Peritoneum (tissue), 1 donor: ENCODE measurements around a stretch of chr13.

GRCh38 chr13:104984124-104984953 lies 481.5 kb upstream of the DAOA start:
- PRO-cap, result no peak

GRCh38 chr13:106344103-106344643 lies 191.3 kb downstream of the EFNB2 start:
- PRO-cap, result no peak

- PRO-cap, result no peak
These were observed 18.8 kb upstream of the ARGLU1 start for GRCh38 chr13:106586878-106587087.

- PRO-cap, result no peak
These were observed 19.9 kb upstream of the ARGLU1 start for GRCh38 chr13:106587779-106588266.

DNA sequence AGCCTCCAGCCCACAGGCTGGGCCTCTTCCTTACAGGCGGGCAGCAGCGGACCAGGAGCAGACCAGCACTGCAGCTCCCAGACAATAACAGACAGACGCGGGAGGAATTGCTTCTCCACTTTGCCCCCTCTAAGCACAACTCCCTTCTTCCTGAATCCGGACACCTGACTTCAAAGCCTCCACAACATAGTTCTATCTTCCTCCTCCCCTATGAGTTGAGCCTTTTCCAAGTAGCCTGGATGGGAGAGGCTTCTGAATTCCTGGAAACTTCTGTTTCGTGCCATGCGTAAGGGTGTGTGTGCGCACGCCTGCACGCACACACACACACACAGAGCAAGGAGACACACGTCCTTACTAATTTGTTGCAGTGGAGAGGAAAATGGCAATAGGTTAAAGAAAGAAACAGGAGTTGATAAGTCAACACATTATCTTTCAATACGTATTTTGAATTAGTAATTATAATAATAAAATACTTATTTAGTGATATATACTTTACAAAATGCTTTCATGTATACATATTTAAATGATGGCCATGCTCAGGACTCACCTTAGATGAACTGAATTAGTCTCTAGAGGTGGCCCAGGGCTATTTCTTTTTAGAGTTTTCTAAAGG lies 338.0 kb upstream of the ARGLU1 start:
- PRO-cap, result no peak

DNA sequence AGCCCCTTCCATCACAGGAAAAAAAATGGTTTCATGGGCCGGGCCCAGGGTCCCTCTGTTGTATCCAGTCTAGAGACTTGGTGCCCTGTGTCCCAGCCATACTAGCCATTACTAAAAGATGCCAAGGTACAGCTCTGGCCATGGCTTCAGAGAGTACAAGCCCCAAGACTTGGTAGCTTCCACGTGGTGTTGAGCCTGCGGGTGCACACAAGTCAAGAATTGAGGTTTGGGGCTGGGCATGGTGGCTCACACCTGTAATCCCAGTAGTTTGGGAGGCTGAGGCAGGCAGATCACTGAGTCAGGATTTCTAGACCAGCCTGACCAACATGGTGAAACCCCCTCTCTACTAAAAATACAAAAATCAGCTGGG lies 133.7 kb upstream of the NALF1 start:
- PRO-cap, result no peak

DNA sequence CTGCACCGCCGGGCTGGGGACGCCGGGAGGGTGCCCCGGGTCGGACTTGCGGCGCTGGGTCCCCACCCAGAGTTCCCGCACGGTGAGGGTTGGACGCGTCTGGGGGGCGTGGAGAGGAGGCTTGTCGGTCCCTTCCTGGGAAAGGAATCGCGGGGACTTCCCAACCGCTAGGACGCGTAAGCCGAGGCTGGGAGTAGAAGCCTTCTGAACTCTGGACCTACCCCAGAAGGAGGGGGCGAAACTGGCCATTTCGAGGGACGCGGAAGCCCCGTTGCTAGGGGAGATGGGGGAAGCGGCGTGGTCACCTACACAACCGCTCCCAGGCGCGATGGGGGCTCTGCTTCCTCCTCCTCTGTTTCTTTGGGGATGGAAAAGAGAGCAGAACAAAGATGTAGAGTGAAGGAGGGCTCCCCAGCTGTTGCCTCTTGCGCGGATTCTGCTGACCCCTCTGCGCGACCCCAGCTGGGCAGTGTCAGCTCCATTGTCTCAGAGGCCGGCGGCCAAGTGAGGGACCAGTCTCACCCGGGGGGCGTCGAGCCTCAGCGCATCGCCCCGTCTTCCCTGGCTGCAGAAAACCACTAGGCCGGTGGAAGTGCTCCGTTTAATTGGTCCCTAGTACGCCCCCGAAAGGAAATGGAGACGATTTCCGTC lies 133.3 kb upstream of the MYO16 start:
- PRO-cap, result no peak

DNA sequence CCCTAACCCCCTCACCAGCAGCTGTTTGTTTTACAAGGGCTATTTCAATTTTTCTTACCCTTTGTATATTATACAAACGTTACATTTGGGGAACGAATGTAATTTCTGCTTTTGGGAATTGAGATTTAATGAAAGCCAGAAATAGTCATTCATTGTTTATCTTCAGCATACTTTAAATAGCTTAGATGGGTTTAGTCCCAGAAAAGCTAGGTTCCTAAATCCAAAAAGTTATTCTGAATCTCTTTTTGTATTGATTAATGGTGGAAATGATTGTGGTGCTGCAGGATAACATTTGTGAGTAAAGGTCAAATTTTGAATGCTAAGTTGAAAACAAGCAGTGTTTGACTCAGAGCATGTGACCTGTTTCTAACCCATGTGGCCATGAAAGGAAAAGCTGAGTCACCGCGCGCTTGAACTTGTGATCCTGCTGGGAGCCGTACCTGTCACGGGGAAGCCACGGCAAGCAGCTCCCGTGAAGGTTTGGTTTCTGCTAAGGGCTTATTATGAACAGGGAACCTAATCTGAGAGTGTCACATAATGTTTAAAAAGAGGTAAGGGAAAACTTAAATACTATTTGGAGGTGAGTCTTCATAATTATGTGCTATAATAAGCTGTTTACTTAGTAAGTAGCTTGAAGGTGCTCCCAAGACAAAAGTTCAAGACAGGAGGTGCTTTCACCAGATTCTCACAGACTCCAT lies 286.2 kb downstream of the MYO16 start:
- PRO-cap, result no peak

DNA sequence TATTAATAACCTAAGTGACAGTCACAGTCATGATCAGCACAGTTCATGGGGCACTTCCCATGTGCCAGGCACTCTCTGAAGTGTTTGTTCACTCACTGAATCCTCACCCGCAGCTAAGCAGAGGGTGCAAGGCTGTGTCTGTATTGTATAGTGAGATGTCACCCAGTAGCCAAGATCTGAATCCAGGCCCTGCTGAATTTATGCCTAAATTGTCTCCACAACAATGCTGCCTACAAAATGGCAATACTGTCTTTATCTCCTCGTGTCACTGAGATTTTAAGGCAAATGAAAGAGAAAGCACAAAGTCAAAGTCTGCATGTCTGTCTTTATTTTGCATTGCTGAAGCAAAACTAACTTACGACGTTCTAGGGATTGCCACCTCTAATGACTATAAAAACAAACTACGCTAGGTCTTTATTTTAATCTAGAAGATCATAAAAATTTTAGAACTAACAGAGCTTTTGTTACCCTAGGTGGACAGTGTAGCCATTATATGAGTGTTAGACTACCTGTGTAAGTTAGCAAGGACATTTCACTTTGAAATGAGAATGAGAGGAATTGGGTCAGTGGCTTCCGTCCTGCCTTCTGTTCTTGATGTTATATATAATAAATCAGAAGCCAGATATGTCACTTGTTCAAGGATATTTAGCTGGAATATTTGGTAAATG lies 286.9 kb downstream of the MYO16 start:
- PRO-cap, result no peak

DNA sequence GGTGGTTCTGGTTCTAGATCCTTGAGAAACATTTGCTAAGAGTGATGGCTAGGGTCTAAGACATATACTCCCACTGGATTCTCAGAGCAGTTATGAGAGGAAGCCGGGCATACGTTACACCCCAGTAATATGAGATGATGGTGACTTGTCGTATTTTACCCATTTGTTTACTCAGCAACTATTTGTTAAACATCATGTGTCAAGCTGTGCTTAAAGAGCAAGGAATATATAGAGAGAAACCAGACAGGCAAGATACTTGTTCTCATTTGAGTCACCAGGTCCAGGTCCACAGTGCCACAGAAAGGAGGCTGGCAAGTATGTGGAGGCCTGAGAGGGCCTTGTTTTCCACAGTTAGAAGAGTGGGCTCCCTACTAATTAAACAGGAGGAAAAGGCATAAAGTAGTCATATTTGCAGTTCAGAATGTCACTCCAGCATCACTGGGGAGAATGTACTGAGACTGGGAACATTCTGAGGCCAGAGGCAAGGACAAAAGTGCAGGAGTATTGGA lies 142.3 kb downstream of the IRS2 start:
- PRO-cap, result no peak

DNA sequence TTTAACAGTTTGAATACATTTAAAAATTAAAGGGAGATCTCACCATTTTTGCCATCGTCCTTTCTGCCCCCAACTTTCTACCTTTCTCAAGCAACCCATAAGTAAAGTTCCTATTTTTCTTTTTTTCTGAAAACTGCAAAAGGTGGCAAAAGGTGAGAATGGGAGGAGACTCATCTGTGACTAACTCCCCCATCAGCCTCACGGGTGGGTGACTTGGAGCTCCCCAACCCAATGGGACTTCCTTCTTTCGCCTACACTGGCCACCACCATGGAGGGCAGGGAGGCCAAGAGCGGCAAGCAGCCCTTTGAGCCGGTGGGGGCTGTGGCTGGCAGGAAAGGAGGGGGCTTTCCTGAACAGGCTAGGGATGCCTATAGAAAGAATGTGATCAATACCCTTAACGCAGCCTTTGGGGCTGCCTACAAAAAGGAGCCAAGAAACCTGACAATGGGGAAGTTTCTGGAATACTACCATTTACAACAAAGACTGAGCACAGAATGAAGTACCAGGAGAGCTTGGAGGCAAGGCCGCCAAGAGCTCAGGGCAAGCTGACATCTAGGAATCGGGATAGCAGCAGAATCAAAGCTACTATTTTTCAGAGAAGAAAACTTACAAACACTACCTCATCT lies 16.4 kb downstream of the IRS2 start:
- PRO-cap, result no peak

GRCh38 chr13:109782714-109783882 lies 3.3 kb downstream of the IRS2 start:
- PRO-cap, result no peak

DNA sequence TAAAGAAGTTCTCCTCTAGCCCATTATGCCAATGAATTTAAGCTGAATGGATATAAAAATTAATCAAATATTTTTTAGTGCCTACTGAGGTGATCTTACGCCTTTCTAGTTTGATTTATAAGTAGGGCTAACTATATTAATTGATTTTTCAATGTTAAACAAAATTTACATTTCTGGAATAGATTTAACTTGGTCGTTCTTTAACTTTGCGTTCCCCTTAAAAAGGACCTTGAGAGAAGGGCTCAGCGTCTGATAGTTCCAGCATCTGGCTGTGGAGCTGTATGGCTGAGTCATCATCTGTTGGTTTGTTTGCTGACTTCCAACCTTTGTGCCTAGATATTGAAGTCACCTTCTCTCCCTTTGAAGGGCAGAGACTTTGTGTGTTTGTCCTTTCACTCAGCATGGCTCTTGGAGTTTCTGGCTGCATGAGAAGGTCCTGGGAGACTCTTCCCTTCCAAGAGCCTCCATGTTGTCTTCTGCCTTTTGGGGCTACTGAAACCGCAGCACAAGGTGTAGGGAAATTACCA lies 16.5 kb upstream of the IRS2 start:
- PRO-cap, result no peak

- PRO-cap, result no peak
These were observed 249.8 kb downstream of the COL4A1 start for GRCh38 chr13:110056950-110057672.

GRCh38 chr13:110155001-110155619 lies 151.8 kb downstream of the COL4A1 start:
- PRO-cap, result no peak

DNA sequence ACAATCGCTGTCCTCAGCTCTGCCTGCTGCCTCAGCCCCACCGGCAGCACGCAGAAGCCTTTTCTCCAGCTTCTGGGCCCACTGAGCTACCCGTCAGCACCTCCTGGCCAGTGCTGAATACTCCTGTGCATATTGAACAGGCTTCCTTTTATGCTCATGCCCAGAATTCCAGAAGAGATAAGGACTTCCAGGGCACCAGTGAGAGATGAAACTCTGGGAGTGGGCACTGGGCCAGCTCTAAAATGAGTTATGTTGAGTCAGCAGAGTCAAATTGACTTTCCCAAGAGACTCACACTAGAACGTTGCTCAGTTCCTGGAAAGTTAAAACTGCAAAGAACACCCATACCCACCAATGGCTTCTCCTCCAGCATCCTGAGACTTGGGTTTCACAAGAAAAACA lies 119.2 kb downstream of the COL4A1 start:
- PRO-cap, result no peak

DNA sequence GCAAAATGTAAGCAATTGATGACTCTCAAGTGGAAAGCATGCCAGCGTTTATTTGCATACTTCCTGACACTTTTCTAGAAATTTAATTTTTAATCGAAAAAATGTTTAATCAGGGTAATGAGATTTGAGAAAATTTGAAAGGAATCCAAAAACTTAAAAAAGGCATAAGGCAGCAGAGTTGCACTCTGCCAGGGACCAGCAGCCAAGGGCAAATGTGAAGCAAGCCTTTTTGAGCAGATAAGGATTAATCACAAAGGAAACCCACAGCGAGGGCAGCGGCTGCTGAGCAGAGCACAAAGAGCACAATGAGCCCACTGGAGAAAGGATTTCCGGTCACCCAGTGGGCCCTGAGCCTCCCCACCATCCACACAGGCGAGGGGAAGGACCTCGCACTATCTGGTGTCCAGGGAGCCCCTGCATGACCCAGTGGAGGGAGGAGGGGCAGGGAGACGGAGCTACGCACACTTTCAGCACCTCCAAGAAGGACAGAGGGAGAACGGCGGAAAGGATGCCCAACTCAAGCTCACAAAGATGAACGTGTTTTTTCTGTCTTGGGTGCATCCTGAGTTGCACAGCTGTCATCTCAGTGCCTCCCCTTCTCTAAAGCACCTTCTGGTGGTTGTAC lies 40.0 kb downstream of the COL4A1 start:
- PRO-cap, result no peak

- PRO-cap, result no peak
These were observed 25.9 kb downstream of the COL4A1 start for GRCh38 chr13:110280959-110281508.

DNA sequence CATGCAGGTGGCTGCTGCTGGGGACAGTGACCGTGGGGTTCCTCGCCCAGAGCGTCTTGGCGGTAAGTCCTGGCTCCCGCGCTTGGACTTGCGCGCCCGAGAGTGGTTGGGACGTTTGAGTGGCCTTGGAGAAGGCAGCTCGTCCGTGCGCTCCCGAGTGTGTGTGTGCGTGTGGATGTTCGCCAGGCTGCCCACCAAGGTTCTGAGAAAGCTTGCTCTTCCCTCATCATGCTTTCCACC lies 898 bp downstream of the COL4A2 start:
- PRO-cap, result no peak

DNA sequence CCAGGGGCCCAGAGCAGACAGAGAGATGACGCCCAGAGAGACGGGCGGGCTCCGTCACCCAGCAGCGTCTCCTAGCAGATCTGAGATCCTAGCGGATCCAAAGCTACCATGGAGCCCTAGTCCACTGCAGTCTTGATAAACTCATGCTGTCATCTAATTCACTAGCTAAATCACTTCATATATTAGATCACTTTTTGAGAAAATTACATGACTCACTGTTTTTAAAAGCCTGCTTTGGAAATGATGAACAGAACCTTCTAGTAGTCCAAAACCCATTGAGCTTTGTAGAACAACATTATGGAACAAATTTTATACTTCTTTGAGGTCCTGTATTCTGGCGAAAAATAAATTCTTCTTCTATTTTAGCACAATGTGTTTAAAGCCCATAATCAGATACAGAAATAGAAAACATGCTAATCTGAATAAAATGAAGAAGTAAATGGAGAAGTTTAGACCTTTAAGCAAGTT lies 21.6 kb downstream of the COL4A2 start:
- PRO-cap, result no peak